NALM6 (cell line): ENCODE data around the gene POLR1A.

- PRO-cap: no peak
Observed at GRCh38 chr2:85838196-85838661, 50.6 kb downstream of the ST3GAL5 start.

GRCh38 chr2:86017708-86018323 is 87.9 kb downstream of the POLR1A start:
- PRO-cap: no peak

DNA sequence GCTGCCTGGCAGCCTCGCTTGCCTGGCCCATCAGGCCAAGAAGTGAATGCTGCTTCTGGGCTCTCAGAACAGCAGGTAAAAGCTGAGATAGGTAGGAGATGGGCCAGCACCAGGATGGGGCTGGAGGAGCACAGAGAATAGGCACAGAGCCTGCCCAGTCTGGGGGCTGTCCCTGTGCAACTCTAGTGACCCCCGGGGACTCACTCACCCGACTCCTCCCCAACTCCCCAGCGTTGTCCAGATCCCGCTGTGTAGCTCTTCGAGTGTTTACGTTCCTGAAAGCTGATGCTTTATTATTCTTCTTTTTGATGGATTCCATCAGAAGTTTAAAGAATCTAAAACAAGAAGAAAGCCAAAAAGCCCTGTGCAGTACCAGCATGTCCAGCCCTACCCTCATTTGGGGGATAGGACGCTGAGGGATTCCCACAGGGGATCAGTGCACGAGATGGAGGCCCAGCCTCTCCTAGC is 72.2 kb downstream of the POLR1A start:
- PRO-cap: no peak

DNA sequence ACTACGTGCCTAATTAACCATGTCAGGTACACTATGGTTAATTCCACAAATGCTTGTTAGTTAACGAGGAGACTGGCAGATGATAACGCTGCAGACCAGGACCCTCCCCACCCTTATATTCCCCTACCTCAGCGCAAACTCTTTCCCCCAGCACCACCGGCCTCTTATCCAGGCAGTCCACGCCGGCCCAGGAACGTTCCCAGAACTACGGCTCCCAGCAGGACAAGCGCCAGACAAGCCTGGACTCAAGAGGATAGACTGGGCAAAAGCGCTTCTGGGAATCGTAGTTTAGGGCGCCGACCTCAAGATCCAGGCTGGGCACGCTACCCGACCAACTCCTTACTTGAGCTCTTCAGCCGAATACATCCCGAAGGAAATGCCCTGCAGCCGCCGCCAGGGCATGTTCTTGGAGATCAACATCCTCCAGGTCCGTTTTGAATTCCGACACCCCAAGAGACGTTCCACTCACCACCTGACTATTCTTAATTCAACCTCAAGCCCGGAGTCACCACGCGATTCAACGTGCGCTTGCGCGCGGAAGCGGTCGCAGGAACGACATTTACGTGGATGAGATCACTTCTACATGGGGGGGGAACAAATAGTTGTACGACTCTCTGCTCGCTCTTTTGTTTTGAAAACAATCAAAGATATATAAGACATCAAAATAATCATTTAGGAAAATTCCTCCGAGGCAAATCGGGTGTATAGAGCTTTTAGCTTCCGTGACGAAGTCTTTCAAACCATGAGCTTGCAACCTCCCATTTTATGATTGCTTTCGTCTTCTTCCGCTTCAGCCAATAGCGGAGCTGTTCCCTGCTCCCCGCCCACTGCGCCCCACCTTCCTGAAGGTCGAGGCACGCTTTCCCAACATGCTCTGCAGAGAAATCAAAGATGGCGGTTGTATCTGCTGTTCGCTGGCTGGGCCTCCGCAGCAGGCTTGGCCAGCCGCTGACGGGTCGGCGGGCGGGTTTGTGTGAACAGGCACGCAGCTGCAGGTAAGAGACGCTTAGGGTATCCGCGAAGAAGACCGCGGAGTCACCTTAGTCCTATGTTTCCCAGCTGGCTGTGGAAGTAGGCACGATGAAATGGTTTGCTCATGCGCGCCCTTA is at the start of gene POLR1A:
TSS of gene POLR1A (minus strand) at position 530 of the 1,109 bp plus-strand sequence.
- PRO-cap: bidirectional peak, plus-strand start at position 331 of the sequence, minus-strand start at position 176 of the sequence; bidirectional peak, plus-strand start at position 559 of the sequence, minus-strand start at position 522 of the sequence; bidirectional peak, plus-strand start at position 879 of the sequence, minus-strand start at position 771 of the sequence

GRCh38 chr2:86225469-86226088 is 26.3 kb downstream of the MRPL35 start:
- PRO-cap: bidirectional peak, plus-strand start at chr2:86225842, minus-strand start at chr2:86225664

GRCh38 chr2:86461590-86462373 is 20.6 kb downstream of the KDM3A start:
- PRO-cap: no peak

- PRO-cap: no peak
Observed at GRCh38 chr2:86479672-86480482, 38.7 kb downstream of the KDM3A start.

DNA sequence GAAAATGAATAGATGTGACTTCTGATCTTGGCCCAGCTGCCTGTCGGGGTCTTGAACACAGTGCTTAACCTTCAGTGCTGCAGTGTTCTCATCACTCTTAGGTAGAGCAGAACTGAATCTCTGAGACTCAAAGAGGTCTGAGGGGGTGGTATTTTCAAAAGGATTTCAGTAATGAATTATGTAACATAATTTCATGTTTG is 50.3 kb downstream of the KDM3A start:
- PRO-cap: no peak

GRCh38 chr2:86622197-86622837 is 1.3 kb downstream of the RNF103 start:
- PRO-cap: bidirectional peak, plus-strand start at chr2:86622912, minus-strand start at chr2:86622707

DNA sequence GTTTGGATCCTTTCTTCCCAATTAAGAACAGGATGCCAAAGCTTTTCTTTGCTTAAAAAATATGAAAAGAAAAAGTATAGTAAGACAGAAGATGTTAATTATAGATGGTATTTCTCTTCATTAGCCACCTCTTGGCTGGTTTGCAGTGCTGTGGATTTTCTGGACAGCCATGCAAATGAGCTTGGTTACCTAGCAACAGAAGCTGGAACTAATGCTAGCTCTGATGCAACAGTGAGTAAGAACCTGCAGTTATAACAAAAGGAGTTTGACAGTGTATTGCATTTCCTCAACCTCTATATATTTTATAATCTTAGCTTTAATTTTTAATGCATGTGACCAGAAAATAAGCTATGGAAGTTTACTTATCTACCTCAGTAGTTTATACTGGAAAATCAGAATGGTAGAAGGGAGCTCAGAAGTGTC is 27.9 kb downstream of the RMND5A start:
- PRO-cap: unidirectional peak, plus-strand start at position 248 of the sequence

GRCh38 chr2:86791174-86791705 is 527 bp upstream of the CD8A start:
- PRO-cap: no peak

DNA sequence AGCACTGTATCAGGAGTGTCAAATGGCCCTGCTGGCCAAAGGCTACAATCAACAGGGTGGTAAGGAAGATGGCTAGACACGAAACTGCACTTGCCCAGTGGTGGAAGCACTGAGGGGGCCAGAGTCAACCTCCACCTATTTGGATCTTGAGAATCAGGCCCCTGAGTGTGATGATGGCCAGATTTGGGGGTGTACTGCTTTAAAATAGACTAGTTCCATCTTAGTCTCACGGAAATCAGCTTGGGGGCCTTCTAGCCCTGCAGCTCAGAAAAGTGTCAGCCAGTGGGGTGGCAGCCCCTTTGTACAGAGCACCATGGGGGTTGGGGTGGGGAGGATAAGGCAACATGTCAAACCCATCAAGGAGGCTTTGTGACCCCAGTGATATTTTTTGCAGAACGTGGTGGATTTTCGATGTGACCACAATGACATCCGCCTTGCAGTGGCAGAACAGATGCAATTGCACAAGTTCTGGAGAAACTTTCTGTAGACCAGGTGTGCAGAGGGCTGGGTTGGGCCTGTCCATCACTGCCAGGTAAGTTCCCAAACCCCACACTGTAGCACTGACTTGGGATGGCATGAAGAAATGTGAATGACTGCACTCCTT is 3.0 kb upstream of the CD8A start:
- PRO-cap: no peak

DNA sequence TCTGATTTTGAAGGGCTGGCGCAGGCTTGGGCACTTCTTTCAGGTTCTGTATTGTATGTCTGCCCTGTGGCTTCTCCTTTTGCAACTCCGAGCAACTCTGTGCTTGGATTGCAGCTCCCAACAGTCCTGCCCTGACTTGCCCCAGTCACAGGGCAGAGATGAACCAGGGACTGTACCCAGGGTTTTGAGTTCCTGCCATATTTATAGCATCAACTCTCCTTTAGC is 31.1 kb upstream of the CD8A start:
- PRO-cap: no peak

DNA sequence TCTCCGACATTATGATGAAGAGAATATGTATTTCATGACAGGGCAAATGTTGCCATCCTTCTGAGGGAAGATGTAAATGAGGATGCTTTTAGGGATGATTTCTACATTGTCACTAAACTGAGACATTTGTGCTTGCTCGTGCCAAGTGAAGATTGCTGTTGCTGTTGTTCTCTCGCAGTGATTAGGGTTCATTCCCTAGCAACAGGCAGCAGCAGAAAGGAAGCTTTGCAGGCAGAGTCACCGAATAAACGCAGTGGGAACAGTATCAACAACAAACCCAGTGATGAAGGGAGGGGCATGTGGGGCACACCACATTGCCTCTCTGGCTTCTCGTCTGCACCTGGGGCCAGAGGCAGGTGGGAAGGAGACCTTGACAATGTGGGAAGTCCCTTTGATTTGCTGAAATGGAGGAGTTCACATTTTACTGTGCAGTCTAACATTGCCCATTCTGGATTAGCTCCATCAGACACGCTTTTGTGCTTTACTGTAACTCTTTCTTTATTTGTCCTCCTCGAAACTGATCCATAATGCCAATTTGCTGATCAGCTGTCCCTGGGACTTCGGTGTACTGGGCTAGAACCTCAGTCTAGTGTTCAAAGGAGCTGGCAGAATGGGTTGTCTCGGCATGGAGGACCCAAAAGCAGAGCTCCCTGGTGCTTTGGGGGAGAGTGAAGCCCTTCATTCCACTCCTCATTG is 240.1 kb upstream of the PLGLB2 start:
- PRO-cap: no peak

GRCh38 chr2:87636768-87637258 is 111.1 kb upstream of the PLGLB2 start:
- PRO-cap: no peak

- PRO-cap: no peak
Observed at GRCh38 chr2:88076922-88077490, 9.4 kb downstream of the SMYD1 start.

- PRO-cap: no peak
Observed at GRCh38 chr2:88099660-88100348, 28.1 kb downstream of the FABP1 start.

DNA sequence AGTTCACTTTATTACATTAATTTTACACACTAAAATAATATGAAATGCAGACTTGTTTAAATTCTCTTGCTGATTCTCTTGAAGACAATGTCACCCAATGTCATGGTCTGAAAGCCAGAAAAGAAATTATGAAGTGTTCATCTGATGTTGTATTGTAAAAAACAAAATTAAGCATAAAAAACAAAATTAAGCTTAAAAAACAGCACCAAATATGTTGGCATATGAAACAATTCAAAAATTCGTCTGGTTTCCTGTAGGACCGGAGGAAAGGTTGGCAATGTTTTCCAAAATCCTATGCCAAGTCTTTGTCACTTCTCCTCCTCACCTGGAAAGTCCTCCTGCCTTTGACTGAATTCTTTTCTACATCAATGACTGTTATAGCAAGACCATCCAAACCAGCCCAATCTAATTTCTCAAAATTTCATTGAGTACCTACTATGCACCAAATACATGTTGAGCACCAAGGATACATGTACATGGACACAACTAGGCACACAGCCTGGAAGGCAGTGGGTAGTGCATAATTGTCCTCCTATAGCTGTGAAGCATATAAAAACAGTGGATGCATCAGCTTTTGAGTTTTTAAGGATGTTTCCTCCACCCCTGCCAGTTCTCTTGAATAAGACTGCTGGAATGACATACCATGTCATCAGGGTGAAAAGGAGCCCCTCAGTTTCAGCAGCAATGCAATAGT is 4.7 kb downstream of the FABP1 start:
- PRO-cap: no peak

DNA sequence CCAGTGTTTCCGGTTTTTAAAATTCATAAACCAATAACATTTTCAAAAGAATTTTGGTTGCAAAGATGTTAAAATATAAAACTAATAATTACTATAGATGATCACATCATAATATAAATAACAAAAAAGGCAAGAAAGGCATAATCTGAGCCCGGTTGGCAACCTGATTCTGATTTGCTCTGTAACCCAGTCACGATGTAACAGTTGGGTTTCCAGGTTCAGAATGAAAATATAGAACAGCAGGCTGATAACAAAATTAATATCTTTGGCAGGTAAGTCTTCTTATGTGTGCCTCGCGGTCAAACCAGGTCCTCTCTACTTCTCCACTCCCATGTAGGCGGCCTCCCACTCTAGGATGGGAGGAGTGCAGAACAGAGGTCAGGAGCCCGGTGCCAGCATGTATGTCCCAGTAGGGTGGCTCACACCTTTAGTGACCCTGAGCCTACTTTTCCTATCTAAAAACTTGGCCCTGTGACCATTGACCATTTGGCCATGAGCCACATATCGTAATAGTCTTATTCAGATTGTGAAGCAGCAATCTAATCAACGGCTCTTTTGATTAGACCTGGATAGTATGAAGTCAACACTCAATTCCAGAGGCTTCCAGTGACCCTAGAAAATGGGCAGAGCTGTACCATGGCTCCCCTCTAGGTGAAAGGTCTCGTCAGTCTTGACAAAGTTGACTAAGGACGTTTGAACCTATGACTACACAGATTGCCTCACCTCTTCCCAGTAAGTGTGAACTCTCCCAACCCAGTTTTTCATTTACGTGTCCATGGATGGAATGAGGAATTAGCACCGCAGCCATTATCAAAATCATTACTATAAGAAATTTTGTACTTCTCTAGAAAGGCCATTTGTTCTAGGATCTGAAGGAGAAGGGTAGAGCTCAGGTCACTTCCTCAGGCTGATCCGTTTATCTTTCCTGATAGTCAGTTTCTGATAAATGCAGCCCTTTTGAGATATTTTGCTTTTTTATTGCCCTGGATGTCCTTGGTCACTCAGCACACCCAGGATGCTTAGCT is 17.1 kb upstream of the FABP1 start:
- PRO-cap: no peak

DNA sequence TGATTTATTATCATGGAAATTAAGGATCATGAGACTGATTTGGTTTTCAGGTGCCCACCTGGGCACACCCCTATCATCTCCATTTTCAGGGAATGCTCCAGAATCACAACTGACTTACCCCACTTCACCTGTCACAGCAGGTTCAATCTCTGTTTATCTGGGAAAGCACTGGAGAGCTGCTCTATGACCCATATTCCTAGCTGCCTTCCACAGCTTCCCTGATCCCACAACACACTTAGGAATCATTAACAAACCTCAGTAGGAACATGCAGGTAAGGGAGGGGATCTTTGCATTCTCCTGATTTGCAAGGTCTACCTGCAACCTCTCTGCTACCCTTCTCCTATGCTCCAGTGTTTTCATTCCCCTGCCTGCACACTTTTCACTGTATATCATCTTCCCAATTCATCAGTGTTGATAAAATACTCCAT is 18.7 kb upstream of the FABP1 start:
- PRO-cap: no peak